Mononuclear cell (primary cell): ENCODE measurements around a stretch of chr17.

GRCh38 chr17:28925892-28926649, 23.2 kb upstream of the DHRS13 start:
- RRBS = no CpG with 5 or more reads among the region's 4 CpGs

DNA sequence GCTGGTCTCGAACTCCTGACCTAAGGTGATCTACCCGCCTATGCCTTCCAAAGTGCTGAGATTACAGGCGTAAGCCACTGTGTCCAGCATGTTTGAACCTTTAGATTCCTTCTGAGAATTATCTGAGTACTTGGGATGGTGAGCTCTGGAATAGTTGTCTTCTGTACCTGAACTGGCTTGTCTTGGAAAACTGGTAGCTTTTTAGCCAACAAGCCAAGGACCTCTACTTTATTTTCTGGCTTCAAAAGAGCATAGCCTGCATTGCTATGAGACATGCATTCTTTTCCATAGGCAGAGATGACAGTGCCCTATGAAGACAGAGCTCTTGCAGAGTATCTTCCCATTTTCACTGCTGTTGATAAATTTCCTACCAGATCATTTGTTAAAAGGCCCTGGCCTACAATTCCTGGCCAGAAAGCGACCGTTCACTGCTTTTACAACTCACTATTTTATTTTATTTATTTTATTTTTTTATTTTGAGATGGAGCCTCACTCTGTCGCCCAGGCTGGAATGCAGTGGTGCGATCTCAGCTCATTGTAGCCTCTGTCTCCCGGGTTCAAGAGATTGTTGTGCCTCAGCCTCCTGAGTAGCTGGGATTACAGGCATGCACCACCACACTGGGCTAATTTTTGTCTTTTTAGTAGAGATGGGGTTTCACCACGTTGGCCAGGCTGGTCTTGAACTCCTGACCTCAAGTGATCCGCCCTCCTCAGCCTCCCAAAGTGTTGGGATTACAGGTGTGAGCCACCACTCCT, 16.3 kb downstream of the PHF12 start:
- RRBS = no CpG with 5 or more reads among the region's 10 CpGs

DNA sequence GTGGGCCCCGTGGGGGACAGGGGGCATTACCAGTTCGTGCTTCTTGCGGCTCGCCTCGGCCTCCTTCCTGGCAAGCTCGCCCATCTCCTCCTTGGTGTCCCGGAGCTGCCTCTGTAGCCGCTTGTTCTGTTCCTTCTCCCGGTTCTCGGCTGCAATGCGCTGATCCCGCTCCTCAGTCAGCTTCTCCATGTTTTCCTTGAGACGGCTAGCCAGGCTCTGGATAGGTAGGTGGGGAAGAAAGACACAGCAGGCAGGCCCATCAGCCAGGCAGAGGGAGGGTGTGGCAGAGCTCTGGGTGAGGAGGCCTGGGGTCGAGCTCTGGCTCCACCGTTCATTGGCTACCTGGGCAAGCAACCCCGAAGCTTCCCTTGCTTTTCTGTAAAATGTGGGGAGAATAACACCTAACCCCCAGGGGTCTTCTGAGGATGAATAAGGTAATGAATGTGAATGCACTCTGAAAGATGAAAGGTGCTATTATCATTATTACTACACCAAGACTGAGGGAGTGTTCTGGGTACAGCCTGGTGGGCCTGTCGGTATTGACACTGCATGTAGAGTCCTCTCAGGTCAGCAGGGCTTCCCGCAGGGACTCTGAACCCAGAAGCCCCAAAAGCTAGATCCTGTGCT, 44.1 kb downstream of the PIPOX start:
- RRBS = no CpG with 5 or more reads among the region's 18 CpGs

- RRBS = 98% methylated on average over 2 of the region's 13 CpGs
Observed at GRCh38 chr17:29098554-29099199, 55.7 kb downstream of the PIPOX start.

GRCh38 chr17:29099505-29100112, 56.7 kb downstream of the PIPOX start:
- RRBS = no CpG with 5 or more reads among the region's 6 CpGs

GRCh38 chr17:29108010-29108623, 65.2 kb downstream of the PIPOX start:
- RRBS = no CpG with 5 or more reads among the region's 7 CpGs

DNA sequence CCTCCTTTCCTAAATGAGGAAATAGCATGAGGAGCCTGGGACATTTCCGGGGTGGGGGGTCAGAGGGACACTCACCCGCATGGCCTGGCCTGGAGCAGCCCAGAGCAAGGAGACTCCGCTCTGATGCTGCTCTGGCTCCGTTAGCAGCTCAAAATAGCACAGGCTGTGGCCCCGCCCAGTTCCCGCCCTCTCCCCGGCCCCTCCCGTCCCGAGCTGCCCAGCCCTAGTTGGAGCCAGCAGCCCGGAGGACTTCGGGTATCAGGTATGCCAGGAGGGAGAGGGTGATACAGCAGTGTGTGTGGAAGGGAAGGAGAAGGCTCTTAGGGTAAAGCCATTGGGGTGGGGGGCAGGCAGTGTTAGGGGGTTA, 40.0 kb downstream of the MYO18A start:
- RRBS = 3% methylated on average over 5 of the region's 11 CpGs

GRCh38 chr17:29155942-29156522, 24.2 kb downstream of the MYO18A start:
- RRBS = no CpG with 5 or more reads among the region's 5 CpGs

DNA sequence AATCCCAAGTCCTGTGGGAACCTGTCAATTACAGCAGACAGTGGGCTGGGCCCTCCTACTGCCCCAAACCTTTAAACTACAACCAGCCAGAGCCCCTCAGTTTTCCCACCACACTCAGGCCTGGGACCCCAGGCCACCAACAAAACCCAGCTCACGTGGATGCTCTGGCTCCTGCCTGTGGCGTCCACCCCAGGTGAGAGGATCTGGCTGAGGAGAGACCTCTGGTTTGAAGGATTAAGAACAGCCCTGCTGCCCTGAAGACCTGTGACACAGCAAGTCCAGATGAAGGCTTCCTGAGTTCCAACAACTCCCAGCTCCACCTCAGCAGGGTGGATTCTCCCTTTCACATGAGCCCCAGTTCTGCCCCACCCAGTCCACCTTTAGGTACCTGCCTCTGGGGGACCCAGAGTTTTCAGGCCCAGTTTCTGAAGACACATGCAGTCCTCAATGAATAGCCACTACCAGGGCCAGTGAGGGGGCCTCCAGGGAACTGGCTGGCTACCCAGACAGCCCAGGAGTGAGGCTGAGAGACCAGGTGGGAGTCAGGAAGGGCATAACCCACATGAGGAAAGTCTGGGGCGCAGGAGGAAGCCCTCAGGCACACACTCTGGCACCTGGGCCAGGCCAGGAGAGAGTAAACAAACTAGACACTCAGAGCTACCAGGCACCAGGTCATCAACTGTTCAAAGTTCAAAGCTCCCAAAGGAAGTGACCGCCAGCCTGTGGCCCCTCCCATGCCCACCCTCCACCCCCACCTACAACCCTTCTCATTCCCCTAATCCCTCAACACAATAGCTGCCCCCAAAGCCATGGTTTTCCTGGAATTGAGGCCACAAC, 2.3 kb downstream of the MYO18A start:
- RRBS = no CpG with 5 or more reads among the region's 4 CpGs

GRCh38 chr17:29390449-29391441, 582 bp downstream of the TAOK1 start:
- RRBS = 7% methylated on average over 21 of the region's 76 CpGs

DNA sequence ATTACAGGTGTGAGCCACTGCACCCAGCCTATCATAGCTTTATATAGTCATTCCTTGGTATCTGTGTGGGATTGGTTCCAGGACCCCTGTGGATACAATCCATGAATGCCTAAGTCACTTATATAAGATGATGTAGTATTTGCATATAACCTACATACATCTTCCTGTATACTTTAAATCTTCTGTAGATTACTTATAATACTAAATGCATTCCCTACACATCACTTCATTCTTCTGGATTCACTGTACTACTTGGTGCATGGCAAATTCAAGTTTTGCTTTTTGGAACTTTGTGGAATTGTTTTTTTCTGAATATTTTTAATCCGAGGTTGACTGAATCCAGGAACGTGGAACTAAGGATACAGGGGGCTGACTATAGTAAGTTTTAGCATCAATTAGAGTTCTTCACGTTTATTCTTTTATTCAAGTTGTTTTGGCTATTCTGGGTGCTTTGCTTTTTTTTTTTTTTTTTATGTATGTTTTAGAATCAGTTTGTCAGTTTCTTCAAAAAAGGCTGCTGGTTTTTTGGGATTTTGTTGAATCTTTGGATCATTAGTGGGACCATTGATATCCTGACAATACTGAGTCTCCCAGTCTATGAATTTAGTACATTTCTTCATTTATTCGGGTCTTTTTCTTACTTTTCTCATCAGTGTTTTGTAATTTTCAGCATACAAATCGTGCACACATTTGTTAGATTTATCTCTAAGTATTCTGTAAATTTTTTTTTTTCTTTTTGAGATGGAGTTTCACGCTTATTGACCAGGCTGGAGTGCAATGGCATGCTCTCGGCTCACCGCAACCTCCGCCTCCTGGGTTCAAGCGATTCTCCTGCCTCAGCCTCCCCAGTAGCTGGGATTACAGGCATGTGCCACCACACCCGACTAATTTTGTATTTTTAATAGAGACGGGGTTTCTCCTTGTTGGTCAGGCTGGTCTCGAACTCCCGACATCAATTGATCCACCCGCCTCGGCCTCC, 28.6 kb downstream of the TAOK1 start:
- RRBS = no CpG with 5 or more reads among the region's 16 CpGs

DNA sequence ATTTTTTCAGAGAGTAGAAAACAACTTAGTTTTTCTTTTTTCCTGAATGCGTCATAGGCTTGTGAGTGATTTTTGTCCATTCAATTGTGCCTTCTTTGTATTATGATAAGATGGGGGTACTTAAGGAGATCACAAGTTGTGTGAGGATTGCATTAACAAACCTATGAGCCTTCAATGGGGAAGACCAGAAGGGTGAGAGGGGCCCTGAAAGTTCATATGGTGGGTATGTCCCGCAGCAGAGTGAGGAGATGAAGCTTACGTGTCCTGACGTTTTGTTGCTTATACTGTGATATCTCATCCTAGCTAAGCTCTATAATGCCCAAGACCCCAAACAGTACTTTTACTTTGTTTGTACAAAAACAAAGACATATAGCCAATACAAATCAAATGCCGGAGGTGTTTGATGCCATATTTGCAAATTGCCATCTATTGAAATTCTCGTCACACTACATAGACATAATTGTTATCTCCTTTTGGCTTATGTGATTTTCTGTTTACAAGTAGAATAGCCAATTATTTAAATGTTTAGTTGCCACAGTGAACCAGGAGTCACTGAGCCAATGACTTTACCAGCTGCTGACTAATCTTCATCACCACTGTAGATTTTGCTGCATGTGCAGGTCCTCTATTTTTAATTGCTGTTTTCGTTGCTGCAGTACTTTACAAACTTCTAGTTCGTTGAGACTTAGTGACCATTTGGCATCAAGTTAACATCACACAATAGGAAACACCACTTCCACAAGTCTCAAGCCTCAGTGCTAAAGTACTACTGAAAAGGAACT, 23.0 kb downstream of the ABHD15 start:
- RRBS = no CpG with 5 or more reads among the region's 8 CpGs

- RRBS = 96% methylated on average over 4 of the region's 13 CpGs
Observed at GRCh38 chr17:29581592-29582089, 7.8 kb downstream of the GIT1 start.

- RRBS = no CpG with 5 or more reads among the region's 5 CpGs
Observed at GRCh38 chr17:29648086-29648630, 25.4 kb upstream of the CORO6 start.

- RRBS = no CpG with 5 or more reads among the region's 6 CpGs
Observed at GRCh38 chr17:29650362-29651147, 27.8 kb upstream of the CORO6 start.

- RRBS = no CpG with 5 or more reads among the region's 3 CpGs
Observed at GRCh38 chr17:29723671-29724315, 101.1 kb upstream of the CORO6 start.

DNA sequence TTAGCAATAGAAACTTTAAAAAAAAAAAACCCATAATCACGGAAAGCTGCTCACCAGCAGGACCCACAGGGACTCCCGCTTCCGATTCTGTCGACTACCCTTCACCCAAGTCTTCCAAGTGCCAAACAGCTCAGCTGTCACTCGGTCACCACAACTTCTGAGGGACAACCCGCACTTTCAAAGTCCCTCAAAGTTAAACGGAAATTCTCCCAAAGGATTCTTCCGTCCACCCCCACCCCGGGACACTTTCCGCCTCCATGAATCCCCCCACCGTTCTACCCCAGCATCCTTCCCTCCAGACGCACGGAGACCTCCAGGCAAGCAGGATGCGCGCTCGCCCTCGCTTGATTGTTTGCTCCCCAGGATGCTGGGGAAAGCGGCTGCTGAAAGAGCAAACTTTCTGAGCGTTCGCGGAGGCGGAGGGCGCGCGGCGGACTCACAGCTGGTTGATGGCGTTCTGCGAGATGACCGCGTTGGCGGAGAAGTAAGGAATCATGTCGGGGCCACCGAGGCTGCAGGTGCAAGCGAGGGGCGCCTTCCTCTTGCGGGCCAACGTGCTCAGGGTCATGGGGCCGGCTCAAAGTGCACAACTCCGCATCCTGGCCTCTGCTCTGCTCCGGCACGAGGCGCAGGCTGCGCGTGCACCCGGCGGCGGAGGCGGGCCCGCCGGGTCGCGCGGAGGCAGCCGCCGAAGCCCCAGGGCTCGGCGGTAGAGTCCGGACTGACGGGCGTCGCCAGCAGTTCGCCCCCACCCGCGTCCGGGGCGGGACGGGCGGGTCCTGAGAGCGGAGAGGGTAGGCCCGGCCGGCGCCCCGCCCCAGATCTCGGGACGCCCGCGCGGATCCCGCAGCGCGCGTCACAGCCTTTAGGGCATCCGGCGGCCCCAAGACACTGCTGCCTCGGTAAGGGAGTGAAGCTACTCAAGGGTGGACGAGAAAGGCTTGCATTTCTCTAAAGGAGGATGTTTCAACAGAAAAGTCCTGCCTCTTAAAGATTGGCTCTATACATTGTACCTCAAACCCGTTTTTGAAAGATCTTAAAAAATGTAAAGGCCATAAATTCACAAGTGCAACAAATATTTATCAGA, 138.3 kb upstream of the CORO6 start:
- RRBS = 2% methylated on average over 34 of the region's 87 CpGs

DNA sequence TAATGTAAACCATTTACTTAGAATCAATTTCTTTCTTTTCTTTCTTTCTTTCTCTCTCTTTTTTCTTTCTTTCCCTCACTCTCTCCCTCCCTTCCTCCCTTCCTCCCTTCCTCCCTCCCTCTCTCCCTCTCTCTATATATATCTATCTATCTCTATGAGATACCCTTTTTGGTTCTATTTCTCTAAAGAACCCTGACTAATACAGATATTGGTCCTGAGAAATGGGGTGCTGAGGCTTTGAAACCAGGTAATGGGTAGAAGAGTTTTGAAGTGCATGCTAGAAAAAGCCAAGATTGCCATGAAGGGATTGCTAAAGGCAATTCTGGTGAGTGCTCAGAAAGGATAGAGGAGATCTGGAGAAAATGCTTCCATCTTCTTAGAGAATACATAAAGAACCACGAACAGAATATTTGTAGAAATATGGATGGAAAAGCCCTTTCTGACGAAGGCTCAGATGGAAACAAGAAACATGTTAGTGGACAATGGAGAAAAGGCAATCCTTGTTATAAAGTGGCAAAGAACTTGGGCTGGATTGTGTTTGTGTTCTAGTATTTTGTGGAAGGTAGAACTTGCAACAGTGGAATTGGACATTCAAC, 141.4 kb downstream of the SSH2 start:
- RRBS = no CpG with 5 or more reads among the region's 2 CpGs

DNA sequence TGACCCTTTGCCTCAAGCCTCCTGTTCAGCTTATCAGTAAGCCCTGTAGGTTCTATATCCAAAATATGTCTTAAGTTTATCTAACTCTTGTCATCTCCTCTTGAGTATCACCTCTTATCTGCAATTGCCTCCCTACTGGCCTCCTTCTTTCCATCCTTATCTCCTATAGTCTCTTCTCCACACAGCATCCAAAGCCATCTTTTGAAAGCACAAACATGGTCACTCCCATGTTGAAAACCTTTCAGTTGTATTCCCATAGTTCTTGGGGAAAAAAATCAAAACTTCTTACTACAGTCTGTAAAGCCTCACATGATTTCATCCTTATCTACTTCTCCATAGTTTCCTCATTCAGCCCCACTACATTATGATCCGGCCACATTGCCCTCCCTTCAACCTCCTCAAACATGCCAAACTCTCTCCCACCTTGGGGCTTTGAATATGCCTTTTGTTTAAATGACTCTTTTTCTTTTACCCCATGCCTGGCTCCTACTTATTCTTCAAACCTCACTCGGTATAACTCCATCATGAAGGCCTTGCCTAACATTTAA, 54.6 kb downstream of the SSH2 start:
- RRBS = no CpG with 5 or more reads among the region's 2 CpGs

DNA sequence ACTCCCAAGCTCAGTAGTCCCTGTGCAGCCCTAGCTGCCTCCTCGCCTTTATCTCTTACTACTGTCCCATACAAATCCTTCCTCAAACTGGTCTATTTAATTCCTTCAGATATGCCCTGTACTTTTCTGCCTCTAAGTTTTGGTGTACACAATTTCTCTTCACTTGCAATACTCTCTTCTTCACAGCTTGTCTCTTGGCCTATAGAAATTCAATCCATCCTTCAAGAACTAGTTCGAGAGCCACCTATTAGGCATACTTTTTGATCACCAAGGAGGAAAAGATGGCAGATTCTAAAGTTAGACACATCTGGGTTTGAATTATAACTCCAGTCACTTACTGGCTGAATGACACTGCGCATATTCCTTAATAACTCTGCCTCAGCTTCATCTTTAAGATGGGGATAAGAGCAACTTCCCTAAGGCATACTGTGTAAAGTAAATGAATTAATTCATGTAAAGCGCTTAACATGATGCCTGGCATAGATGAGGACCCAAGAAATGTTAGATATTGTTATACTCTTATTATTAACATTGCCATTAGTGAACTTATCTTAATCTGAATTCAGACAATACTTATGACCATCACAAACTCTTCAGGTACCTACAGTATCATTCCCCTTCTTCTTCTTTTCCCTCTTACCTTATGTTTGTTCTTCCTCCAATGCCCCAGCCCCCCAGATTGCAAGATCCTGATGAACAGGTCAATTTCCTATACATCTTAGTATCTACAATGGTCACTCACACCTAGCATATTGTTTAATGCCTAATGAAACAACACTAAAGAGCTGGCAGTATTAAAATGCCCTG, 3.2 kb downstream of the SSH2 start:
- RRBS = no CpG with 5 or more reads among the region's 4 CpGs